ReNcell CX (cell line): ENCODE measurements around a stretch of chr2.

- PRO-cap = no peak
These were observed 155.0 kb upstream of the SIX3 start for GRCh38 chr2:44786558-44786863.

- PRO-cap = no peak
These were observed 139.8 kb upstream of the SIX3 start for GRCh38 chr2:44801327-44802425.

DNA sequence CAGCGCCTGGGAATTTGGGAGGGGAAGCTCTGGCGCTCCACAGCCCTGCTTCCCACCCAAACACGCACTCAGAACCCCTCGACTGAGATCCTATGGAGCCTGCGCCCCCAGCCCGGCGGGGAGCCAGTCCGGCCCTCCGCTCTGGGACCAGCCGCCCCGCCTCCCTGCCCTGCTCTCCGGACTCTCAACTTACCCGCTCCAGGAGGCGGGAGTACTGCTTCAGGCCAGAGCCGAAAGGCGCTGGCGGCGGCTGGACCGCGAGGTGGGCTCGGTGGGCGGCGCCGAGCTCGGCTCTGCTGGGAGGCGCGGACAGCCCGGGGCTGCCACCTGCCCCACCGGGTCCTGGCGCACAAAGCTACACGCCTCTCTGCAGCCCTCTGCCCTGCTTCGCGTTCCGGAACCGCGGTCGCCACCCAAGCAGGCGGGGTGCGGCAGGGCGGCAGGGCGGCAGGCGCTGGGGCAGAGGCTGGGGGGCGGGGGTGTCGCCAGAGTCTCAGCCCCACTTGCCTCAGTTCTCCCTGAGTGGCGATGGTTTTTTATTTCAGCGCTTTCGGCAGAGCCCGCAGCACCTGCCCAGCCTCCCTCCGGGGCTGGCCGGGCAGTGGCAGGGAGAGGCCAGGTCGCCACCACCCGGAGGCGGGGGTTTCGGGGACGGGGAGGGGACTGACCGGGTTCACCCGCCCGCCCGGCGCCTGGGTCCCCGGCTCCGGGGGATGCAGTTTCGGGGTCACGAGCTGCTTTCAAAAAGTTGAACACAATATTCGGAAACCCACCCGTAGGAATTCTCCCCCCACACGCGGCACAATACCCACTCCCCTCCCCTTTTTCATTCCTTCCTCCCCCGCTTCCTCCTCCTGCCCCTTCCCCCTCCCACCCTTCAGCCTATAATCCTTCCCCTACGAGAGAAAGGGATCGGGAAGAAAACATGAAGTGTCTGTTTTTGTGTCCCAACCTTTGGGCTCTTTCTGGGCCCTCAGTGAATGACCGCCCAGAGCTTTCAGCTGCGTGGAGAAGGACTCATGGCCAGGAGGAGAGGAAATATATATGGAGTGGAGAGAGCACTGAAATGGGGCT lies 2.5 kb upstream of the SIX3 start:
- PRO-cap = no peak

GRCh38 chr2:45000349-45001097 lies 8.7 kb downstream of the SIX2 start:
- PRO-cap = no peak

- PRO-cap = no peak
These were observed 527 bp downstream of the SIX2 start for GRCh38 chr2:45008540-45009310.

DNA sequence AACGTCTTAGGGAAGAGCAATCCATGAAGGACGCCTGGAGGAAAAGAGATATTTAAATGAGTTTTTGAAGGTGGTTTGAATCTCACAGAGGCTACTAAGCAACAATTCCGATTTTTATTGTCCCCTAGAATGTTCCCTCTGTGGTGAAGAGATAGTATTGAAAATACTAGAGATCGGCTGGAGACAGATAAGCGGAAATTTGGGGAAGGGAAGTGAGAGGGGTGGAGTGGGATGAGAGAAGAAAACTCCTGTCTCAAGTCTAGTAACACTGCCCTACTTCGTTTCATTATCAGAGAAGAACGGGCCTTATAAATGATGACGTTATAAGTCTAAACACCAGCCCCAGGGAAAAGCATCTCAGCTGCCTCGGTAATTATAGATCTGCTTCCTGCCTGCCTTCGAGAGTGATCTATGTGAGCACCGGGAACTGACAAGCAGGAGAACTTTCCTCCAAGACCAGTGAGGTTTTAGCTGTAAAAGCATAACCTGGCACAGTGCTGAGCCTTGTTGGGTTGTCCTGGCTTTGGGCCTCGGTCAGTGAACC lies 227.8 kb upstream of the SIX2 start:
- PRO-cap = no peak

- PRO-cap = no peak
These were observed 140.6 kb downstream of the SRBD1 start for GRCh38 chr2:45470539-45470832.

DNA sequence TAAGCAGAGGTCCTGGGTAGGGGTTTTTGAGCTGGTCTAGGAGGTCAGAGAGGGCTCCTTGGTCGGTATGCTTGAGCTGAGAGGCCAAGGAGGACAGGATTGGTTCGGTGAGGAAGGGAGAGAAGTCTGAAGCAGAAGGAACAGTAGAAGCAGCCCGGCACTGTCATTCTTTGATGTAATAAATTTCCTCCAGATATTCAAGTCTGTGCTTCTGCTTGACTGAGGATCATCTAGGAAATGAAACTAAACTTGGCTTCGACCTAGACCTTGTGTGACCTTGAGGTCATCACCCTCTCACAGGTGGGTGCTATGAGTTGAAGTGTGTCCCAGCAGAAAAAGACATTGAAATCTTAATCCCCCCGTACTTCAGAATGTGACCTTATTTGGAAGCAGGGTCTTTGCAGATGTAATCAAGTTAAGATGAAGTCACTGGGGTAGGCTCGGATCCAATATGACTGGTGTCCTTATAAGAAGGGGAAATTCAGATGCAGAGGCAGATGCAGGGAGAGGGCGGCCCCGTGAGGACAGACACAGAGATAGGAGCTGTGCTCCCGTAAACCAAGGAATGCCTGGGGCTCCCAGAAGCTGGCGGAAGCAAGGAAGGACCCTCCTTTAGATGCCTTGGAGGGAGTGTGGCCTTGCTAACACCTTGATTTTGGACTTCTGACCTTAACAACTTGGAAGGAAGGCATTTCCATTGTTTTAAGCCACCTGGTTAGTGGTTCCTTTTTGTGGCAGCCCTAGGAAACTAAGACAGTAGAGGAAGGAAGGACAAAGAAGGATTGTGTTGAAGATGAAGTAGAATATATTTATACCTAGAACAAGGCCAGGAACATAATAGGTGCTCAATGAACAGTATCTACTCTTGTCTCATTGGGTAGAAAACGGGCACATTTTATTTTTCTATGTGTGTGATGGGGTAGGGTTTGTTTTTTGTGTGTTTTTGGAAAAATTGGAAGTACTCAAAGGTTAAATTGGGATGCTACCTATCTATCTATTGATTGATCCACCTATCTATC lies 49.2 kb downstream of the PRKCE start:
- PRO-cap = no peak

DNA sequence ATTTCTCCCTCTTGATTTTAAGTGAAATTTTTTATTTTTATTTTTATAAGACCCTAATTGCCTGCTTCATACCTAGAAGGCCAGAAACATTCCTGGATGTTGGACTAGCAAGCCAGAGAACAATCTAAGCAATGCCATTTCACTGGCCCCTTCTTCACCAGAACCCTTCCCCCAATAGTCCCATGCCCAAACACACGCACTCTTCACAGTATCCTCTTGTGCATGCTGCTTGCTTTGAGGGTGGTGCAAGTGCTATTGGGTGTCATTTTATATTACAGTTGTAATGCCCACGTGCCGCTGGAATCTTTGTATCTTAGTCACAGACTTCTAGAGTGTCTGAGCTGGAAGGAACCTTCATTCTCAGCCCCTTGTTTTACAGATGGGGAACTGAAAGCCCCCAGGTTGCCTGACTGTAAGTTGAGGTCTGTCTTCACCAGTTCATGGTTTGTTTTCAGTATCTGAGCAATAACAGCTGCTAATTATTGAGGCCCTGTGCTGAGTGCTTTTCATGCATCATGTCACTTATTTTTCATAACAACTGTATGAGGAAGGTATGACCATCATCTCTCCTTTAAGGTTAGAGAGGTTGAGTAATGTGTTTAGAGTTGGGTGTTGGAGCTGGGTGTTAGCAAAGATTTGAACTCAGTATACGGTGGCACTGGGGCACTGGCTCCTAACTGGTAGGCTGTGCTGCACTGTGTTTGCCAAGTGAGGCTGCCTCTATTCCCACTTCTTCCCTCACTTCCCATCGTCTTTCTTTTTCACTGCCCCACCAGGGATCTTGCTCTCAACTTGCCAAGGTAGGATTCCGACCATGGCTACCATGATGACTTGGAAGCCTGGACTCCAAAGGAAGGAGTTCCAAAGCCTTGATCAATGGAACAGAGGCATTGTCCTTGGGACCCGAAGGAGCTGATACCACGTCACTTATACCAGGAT lies 77.1 kb downstream of the PRKCE start:
- PRO-cap = no peak

GRCh38 chr2:45786808-45787368 lies 135.4 kb downstream of the PRKCE start:
- PRO-cap = no peak

DNA sequence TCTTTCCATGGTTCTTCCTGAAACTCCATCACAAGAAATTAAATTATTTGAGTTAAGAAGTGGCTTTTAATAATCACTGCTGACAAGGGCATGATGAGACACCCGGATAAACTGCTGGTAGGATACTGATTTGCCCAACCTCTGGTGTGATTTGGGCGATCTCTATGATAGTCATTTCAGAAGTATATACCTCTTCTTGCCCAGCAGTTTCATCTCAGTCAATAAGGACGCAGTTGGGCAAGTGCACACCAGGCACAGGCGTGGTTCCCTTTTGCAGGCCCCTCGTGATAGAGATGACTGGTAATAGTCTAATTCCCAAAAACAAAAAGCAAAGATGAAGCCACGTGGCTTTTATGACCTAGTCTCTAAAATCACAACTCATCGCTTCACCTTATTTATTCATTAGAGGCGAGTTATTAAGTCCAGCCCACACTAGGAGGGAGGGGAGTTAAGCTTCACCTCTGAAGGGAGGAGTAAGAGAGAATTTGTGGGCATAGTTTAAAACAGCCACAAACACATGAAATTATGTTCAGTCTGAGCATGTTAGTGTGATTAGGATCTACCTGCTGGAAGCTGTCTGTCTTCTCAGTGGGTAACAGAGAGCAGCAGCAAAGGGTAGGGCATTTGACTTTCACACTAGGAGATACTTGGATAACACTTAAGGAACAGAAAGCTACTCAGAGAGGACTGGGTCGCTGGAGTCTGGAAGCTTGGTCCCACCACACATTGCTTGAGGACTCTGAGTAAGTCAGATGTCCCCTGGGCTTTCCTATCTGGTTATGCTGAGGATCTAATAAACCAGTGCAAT lies 246.5 kb downstream of the PRKCE start:
- PRO-cap = no peak

DNA sequence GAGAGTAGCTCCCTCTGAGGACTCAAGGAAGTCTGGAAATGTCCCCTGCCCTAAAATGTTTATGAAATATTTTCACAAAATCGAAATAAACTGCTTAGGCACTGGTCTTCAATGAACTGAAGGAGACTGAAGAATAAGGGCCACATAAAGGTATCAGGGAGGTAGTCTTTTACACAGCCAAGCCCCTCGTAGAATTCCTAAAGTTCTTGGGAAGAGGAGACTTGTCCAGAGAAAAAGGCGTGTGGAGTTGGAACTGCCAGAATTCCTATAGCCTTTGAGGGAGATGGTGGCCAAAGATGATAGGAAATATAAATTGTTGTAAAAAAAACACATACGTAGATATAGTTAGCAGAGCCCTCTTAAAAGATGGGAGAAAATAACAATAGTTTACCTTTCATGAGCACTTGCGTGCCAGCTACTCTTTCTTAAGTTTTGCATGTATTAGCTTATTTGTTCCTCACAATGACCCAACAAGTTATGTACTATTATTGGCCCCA lies 269.6 kb downstream of the PRKCE start:
- PRO-cap = no peak

- PRO-cap = no peak
These were observed 294.6 kb upstream of the EPAS1 start for GRCh38 chr2:46002572-46002943.

- PRO-cap = no peak
These were observed 257.7 kb upstream of the EPAS1 start for GRCh38 chr2:46039419-46040088.

DNA sequence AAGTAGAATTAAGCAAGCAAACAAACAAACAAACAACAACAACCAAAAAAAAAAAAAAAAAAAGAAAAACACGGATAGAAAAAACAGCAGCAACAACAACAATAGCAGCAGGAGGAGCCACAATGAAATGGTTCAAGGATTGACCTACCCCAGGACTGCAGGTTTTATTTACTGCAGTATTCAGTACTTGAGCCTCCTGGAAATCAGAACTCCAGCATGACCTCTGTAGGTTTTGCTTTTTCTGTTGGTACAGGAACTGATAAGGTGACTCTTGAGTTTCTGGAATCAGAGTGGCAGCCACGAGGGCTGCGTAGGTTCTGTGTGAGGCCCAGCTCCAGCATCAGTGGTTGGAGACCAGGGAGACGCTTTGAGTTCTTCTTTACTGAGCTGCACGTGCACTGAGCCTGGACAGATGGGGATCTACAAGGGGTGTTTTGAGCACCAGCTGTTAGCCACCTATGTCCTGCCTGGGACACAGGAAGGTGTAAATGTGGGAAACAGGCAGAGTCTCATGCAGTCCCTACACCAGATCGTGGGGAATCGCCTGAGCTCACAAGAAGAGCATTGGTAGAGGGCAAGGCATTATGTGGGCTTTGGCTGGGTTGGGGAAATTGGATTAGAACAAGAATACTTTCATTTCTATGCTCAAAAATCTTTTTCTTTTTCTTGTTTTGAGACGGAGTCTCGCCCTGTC lies 222.7 kb upstream of the EPAS1 start:
- PRO-cap = no peak

- PRO-cap = no peak
These were observed 161.3 kb upstream of the EPAS1 start for GRCh38 chr2:46135770-46136496.

GRCh38 chr2:46142501-46143237 lies 154.5 kb upstream of the EPAS1 start:
- PRO-cap = no peak

GRCh38 chr2:46188353-46188702 lies 108.9 kb upstream of the EPAS1 start:
- PRO-cap = no peak

DNA sequence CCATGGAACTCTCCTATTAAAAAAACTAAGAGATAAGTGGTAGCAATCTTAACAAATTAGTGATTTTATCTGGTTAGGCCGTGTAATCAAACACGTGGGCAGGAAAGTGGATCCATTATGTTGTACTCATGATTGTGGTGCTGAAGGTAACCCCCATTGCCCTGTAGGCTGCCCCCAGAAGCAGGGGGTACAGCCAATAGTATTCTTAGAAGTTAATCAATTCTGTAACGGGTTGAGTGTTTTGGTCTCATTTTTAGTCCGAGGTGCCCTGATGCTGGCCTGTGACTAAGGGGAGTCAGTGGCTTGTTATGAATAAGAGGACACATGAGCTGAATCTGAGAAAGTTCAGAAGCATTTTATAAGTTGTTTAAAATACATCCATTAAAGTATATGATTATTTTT lies 8.5 kb downstream of the EPAS1 start:
- PRO-cap = no peak

DNA sequence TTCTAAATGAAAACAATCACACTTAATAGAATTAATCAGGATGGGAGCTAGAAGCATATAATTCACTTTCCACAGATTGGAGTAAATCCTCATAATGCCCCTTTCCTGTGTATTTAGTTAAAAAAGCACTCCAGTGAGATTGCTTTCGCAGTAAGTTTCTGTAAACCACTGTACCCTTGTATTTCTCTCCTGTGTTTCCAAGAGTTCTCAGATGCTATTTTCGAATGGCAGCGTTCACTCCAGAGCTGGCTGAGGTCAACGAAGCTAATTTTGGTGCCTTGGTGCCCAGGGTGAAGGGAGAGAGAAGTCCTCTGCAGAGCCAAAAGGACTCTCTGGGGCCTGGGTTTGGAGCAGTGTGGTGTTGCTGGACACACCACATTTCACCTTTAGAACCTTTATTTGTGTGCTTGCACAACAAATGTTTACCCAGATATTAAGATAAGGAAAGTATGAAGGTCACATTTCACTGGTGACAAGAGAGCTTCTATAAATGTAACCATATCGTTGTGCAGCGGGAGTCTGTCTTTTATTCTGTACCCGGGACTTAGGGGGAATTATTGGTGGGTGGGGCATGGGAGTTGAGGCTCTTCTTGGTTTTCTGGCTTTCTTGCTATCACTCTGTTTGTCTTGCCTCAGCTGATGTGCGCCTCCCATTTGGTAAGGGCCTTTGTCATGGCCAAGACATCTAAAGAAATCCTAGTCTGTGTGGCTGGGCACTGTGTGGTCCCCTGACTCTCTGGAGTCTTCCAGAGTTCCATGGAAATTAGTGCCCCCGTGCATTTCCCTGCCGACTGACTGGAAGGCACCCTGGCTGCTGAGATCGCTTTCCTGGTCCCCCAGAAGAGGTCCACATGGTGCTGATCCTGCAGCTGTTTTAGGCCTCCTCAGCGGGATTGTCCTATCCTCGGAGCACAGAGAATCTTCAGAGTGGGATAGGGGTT lies 10.0 kb downstream of the EPAS1 start:
- PRO-cap = no peak